Brain (tissue), 1 donor: Measurements from ENCODE around the genes TBC1D28, GRAPL and EPN2.

GRCh38 chr17:17928226-17928641 is 44.0 kb downstream of the TOM1L2 start:
- RRBS: no CpG with 5 or more reads among the region's 12 CpGs

GRCh38 chr17:17965225-17965946 is 6.8 kb downstream of the TOM1L2 start:
- RRBS: no CpG with 5 or more reads among the region's 6 CpGs

DNA sequence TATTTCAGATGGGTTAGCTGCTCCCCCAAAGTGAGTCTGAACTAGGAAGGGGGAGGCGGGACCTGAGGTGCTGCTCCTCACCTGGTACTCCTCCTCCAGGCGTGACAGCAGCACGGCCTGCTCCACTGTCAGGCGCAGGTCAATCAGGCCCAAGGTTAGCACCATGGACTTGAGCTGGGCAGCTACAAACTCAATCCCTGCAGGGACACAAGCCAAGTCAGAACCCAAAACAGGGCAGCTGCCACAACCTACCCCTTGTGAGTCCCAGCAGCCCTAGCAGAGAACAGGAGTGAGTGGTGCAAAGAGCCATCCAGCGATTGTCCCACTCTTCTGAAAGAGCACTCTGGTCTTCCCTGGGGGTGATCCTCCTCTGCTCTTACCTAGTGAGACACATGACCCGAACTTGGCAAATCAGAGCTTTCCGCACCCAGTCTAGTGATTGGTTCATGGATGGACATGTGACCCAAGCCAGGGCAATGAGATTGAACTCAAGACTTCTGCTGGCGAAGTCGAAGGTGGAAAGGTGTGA is 17.9 kb downstream of the ATPAF2 start:
- RRBS: no CpG with 5 or more reads among the region's 9 CpGs

DNA sequence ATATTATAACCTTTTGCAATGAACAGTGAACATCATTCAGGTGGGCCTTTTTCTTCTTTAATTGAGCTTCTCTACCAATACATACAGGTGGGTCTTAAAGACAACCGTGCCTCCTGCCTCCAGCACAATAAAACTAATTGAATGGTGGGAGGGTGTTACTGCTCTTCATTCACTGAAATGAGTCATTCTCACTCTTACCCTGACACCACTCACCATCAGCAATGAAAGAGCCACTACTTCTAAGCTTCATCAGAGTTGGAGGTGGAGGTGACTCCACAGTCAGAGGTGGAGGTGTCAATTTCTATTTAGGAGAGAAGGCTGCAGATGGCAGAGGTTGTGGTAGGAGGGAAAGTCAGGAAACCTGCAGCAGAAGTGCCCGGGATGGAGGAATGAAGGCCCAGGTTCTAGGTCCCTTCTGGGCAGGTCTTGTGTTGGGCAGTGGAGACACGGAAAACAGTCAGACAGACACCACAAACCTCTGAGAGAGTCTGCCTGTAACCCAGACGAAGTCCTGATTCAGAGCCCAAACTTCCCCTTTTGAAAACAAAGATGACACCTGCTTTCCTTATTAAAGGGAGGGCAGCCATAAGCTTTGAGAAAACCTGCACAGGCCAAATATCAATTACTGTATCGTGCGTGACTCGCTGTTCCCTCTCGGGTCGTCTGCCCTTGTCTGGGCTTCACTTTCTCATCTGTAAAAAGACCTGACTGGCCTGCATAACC is 756 bp downstream of the ATPAF2 start:
- RRBS: no CpG with 5 or more reads among the region's 9 CpGs

DNA sequence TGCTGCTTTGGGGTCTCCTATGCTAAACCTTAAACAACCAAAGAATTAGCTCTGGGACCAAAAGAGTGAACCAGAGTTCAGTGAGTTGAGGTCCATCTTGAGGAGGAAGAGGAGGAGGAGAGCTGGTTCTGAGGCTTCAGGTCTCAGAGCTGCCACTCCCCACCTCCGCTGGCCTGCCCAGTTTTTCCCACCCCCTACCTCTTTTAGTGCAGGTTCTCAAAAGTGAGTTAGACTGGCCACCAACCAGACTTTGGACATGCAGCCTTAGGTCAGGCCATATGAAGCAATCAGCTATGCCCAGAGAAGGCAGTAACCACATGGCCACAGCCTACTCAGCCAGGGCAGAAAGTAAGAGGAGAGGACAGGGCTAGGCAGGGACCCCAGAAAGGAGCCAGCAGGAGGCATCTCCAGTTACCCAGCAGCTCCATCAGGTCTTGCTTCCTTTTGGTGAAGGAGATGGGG is 8.9 kb downstream of the MYO15A start:
- RRBS: no CpG with 5 or more reads among the region's 1 CpG

DNA sequence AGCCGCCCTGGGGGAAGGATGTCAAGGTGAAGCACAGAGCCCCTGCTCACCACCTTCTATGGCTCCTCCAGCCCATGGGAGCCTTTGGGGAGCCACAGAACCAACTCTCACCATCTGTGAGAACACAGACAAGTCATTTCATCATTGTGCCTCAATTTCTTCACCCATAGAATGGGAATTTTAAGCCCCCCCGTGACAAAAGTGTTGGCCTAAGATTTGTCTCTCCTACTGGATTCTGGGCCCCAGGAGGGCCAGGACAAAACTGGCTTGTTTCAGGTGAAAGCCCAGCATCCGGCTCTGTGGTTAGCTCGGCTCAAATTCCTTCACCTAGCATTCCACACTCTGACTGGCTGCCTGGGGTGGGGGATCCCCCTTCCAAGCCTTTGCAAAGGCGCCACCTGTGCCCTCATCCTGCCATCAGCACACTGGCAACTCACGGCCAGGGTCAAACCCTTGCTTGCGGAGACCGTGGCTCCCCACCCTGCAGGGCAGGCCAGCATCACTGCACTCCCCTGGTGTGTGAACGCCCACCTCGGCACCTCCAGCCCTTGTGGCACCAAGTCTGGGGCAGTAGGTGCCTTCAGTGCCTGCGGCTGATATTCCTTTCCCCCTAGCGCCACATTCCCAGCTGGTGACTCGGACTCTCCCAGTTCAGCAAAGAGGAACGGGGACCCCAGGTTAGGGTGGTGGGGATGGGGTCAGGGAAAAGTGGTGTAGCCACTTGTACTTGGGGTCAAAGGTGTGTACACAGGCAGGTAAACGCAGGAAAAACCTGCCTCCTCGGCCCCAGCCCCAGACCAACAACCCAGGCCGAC is 1.3 kb downstream of the FLII start:
- RRBS: no CpG with 5 or more reads among the region's 17 CpGs

DNA sequence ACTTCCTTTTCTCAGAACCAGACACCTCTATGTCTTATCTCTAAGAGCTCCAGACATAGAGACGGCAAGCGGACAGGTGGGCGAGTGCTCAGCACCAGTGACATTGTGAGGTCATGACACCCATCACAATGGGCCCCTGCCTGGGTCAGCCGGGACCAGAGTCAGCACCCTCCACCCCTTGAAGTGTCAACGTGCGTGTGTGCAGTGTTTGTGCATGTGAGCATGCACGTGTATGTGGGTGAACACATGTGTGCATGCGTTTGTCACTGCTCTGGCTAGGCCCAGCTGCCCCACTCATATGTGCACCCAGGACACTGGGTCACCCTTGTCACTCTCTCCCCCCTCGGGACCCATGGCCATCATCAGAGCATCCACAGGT is at the start of gene TBC1D28:
Gene TBC1D28, minus strand, starts transcription at position 63 of the 379 bp plus-strand sequence.
- RRBS: no CpG with 5 or more reads among the region's 9 CpGs

GRCh38 chr17:19127168-19127640 is at the start of gene GRAPL:
Gene GRAPL, plus strand, starts transcription at chr17:19127589.
- RRBS: no CpG with 5 or more reads among the region's 9 CpGs

DNA sequence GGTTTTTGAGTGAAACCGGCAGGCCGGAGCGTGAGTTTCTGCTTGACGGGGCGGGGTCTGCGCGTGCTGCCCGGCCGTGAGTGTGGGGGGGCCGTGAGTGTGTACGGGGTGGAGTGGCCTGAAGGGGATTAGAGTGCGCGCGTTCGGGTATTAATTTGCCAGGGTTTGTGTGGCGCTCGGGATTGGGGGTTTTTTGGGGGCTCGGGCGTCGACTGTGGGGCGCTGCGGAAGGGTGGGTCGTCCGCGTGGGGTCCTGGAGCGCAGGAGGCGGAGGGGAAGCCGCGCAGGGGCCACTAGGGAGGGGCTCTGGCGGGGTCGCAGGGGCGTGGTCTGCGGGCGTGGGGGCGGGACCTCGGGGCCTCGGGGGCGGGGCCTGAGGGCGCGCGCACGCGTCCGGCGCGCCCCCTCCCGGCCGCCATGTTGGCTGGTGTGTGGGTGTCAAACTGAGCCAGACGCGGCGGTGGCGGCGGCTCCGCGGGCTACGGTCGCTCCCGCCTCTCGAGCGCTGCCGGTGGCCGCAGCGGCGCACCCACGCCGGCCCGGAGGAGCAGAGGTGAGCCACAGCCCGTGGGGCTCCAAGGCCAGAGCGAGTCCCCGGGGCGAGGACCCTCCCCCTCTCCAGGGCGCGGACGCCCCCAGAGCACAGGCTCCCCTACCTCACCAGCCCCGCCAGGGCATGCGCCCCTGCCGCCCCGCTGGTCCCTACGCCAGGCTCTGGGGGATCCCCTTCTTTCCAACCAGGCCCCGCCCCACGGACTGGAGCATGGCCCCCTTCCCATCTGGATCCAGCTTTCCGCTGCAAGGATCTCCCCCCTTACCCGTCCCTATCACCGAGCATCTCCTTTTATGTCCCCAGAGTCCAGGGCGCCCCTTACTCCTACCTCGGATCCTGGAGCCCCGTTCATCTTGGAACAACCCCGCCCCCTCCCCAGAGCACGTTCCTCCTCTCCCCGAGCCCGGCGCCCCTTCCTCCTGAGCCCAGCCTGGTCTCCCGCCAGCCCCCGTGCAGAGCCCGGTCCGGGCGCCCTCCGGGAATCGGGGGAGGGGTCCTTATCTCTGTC is at the start of gene EPN2:
Gene EPN2, plus strand, starts transcription at position 388 of the 1,061 bp plus-strand sequence.
- RRBS: 2% methylated on average over 9 of the region's 99 CpGs

- RRBS: no CpG with 5 or more reads among the region's 30 CpGs
Observed at GRCh38 chr17:19282962-19283719, 46.0 kb downstream of the EPN2 start.

DNA sequence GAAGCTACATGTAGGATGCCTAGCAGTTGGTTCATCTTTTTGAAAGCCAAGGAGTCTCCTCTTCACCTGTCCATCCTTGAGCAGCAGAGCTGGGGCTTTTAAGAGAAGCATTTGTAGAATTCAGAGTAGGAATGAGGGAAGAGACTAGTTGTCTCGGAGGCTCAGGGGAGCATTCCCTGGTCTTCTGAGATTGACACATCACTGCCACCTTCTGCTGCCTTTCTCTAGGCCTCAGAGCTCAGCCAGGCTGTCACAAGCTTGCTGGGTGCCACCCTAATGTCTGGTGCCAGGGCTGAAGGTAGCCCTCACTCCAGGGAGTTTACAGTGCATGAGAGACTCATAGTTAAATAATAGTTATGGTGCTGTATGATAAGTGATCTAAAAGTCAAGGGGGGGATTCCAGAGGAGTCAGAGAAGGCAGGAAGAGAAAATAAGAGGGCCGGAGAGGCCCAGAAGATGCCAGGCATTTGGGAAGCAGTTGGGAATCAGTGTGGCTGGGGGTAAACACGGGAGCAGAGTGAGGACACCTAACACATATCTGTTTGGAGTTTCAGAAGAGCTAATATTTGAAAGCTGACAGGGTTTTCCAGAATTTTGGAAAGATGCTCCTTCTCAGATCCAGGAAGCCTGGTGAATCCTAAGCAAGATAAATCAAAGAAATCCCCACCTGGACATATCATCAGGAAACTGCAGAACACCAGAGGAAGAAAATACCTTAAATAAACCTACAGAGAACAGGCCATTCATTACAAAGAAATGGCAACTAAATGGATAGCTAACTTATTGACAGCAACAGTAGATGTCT is 39.5 kb downstream of the B9D1 start:
- RRBS: no CpG with 5 or more reads among the region's 3 CpGs

- RRBS: no CpG with 5 or more reads among the region's 23 CpGs
Observed at GRCh38 chr17:19386128-19387058, 597 bp downstream of the MFAP4 start.

GRCh38 chr17:19452588-19452771 is 41.4 kb downstream of the RNF112 start:
- RRBS: 92% methylated on average over 1 of the region's 3 CpGs

GRCh38 chr17:19519789-19520122 is 13.9 kb upstream of the SLC47A1 start:
- RRBS: no CpG with 5 or more reads among the region's 7 CpGs

DNA sequence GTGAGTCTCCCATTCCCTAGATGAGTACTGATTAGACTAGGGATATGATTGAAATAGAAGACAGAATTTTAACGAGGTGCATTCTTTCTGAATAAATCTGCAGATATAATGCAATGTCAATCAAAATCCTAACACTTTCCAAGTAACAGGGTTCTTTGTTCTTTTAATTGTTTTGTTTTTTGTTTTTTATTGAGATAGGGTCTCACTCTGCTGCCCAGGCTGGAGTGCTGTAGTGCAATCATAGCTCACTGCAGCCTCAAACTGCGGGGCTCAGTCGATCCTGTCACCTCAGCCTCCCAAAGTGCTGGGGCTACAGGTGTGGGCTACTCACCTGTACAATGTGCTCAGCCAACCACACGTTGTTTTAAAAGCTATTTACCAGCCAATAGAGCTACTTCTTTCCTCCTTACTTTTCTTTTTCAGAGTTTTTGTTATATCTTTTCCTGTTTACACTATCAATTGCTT is 2.5 kb upstream of the SLC47A1 start:
- RRBS: no CpG with 5 or more reads among the region's 4 CpGs

GRCh38 chr17:19645559-19646321 is 2.8 kb upstream of the ALDH3A2 start:
- RRBS: no CpG with 5 or more reads among the region's 11 CpGs

DNA sequence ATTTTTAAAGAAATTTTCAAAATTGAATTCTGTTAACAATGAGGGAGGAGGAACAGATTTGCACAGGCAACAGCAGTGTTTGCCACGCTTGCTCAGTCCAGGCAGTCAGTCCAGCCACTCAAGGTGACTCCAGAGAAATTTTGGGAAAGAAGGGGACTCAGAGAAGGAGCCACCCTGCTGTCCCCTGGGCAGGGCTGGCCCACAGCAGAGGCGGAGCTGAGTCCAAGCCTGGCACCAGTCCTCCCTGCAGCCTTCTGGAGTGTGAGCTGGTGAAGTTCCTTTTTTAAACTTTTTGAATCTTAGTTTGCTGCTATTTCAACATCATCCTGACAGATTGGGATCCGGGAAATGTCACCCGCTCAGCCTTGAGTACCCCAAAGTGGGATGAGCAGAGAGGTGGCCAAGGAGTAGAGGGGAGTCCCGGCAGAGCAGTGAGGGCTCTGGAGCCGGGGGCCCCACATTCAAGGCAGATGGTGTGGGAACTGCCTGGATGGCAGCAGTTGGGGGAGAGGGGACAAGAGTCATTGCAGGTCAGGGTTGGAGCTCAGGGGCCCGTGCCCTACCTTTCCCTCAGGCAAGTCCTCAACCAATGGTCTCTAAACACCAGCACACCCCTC is 14.6 kb upstream of the SLC47A2 start:
- RRBS: 58% methylated on average over 3 of the region's 7 CpGs

GRCh38 chr17:19744514-19745928 is 3.1 kb downstream of the ALDH3A1 start:
- RRBS: no CpG with 5 or more reads among the region's 81 CpGs

GRCh38 chr17:19772036-19772564 is 24.0 kb upstream of the ALDH3A1 start:
- RRBS: no CpG with 5 or more reads among the region's 6 CpGs

GRCh38 chr17:19975596-19976379 is 1.8 kb downstream of the AKAP10 start:
- RRBS: no CpG with 5 or more reads among the region's 10 CpGs